CMK (cell line): ENCODE results near the genes ELAC1 and CCDC68.

- RRBS: 94% methylated on average over 3 of the region's 13 CpGs
Measured at GRCh38 chr18:49650291-49650995, 88.6 kb downstream of the LIPG start.

GRCh38 chr18:49723426-49724096 is 89.8 kb downstream of the ACAA2 start:
- RRBS: no CpG with 5 or more reads among the region's 12 CpGs

GRCh38 chr18:49725906-49726606 is 87.3 kb downstream of the ACAA2 start:
- RRBS: no CpG with 5 or more reads among the region's 10 CpGs

GRCh38 chr18:49788350-49789133 is 24.8 kb downstream of the ACAA2 start:
- RRBS: no CpG with 5 or more reads among the region's 6 CpGs

- RRBS: no CpG with 5 or more reads among the region's 4 CpGs
Measured at GRCh38 chr18:49832247-49832708, 18.9 kb upstream of the ACAA2 start.

DNA sequence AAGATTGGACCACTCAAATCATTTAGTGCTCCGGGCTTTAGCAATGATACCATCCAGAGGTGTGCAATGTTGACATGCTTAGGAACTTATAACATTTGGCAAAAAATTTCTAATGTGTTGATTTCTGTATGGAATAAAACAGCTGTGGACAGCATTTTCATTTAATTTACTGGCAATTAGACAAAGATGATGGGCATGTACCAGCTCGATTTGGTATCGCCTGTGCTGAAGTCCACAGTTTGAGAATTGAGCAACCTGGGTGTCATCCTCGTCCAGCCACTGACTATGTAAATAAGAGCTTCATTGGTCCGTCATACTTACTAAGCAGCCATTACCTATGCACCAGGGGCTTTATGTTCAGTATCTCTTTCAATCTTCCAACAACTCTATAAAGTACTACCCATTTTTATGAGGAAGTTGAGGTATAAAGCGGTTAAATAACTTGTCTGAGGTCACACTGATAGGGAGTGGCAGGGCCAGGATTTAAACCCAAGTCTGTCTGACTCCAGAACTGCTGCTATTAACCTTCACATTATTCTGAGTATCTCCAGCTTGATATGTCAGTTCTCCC is 24.6 kb upstream of the ACAA2 start:
- RRBS: no CpG with 5 or more reads among the region's 6 CpGs

DNA sequence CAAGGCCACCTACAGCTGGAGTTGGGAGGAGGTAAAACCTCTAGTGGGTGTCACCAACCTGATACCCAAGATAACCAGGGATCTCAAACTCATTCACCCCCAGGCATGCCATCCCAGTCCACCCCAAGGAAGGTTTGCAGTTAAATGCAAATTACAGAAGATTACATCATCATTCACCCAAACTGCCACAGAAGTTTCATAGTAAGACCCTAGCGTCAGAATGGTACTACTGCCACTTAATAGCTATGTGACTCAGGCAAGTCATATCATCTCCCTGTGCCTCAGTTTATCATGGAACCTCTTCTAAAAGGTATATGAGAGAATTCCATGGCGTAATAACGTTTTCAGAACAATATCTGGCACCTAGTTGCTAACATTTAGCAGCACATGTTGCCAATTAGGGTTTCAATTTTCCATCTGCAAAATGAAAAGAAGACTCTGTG is 111.2 kb downstream of the MYO5B start:
- RRBS: no CpG with 5 or more reads among the region's 3 CpGs

GRCh38 chr18:50267948-50268966 is 2.0 kb upstream of the CFAP53 start:
- RRBS: 97% methylated on average over 19 of the region's 58 CpGs

DNA sequence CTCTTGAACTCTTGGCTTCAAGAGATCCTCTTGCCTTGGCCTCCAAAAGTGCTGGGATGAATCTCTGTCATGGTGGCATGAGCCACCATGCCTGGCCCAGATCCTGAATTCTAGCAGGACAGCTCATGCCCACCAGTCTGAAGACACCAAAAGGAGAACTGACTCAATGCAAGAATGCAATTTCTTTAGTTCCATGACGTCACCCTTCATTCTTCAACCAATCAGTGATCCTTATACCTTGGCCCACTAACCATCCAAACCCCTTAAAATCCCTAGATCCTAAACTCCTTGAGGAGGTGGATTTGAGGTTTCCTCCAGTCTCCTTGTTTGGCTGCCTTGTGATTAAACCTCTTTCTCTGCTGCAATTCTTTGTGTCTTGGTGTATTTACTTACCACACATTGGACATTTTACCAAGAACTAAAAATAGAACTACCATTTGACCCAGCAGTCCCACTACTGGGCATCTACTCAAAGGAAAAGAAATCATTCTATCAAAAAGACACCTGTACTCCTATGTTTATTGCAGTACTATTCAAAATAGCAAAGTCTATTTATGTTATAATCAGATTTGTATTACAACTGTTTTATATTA is 25.8 kb upstream of the CXXC1 start:
- RRBS: no CpG with 5 or more reads among the region's 1 CpG

DNA sequence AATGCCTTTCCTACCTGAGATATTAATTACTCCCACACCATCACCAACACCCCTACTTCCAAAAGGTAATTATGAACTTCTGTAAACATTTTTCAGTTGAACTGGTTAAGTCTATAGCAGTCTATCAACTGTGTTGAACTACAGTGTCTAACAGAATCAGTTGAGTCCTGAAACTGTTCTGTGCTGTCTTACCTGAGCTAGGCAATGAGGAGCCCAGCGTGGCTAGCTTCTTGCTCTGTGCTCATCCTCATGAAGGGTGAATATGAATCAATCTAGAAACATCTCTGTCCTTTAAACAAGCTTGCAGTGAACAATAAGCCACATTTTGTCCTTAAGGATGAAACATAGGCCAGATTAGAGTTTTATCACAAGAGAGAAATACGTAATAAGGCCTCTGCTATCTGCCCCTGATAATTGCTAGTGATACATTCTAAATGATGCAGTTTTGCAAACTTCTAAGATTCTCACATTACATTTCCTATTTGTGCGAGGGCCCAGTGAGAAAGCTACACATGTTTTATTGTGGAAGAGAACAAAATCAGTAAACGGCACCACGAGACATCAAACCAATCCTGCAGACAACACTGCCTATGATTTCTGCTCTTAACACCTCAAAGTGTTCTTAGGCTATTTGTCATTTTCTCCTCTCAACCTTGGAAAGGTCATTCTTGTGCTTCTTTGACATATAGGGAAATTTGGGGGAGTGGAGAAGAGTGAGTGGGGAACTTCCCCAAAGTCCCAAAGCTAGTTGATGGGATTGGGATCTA is 5.5 kb upstream of the MRO start:
- RRBS: no CpG with 5 or more reads among the region's 5 CpGs

- RRBS: under 1% methylated on average over 30 of the region's 88 CpGs
Measured at GRCh38 chr18:50967669-50968831, at the start of gene ELAC1. Gene ELAC1 (plus strand): TSS chr18:50968040.

GRCh38 chr18:51037767-51038516 is 7.9 kb downstream of the SMAD4 start:
- RRBS: no CpG with 5 or more reads among the region's 10 CpGs

DNA sequence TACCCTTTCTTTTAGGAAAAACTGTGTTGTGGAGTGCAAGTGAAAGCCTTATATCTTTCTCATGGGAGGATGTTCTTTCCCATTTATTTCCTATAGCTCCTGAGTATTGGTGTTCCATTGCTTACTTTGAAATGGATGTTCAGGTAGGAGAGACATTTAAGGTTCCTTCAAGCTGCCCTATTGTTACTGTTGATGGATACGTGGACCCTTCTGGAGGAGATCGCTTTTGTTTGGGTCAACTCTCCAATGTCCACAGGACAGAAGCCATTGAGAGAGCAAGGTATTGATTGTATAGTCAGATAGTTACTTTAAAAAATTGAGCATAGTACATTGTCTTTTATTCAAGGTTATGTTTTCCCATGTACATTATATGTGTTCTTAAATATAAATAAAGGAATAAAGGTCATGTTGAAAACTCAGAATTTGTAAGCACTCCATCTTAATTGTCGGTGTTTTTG is 35.3 kb downstream of the SMAD4 start:
- RRBS: no CpG with 5 or more reads among the region's 3 CpGs

DNA sequence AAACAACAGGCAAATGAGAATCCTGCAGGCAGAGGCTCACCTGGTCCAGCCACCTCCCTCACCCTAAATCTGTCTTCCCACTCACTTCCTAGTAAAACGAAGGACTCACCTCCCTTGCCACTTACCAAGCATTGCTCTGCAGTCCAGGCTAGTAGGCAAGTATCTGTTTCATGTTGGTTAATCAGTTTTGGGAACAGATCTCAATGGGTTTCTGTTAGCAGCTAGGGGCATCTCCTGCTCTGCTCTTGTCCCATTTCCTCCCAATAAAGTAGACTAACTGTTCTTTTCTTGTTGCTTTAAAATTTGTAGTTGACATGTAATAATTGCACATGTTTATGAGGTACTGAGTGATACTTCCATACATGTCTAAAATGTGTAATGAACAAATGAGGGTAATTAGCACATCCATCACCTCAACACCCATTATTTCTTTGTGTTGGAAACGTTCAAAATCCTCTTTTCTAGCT is 65.6 kb downstream of the MEX3C start:
- RRBS: no CpG with 5 or more reads among the region's 2 CpGs

DNA sequence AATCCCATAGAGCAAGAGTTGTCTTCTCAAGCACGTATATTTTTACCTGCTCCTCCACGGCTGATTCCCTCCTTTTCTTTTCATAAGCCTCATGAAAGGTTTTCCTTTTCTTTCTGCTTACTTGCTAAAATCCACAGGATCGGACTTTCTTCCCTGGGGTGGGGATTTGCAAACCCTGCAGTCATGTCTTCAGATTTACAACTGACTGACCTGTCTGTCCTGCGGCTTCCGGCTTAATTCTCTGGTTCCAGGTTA is 66.3 kb upstream of the DCC start:
- RRBS: no CpG with 5 or more reads among the region's 5 CpGs

DNA sequence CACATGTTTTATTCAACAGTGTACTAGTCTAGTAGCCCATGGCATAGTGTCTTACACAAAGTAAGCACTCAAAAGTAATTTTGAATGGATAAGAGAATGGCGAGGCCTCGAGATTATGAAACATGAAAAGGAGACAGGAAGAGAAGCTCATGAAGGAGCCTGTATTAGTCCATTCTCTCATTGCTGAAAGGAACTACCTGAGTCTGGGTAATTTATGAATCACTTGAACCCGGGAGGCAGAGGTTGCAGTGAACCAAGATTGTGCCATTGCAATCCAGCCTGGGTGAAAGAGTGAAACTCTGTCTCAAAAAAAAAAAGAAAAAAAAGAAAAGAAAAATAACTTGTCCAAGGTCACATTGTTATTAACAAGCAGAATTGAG is 83.6 kb downstream of the DYNAP start:
- RRBS: no CpG with 5 or more reads among the region's 3 CpGs

DNA sequence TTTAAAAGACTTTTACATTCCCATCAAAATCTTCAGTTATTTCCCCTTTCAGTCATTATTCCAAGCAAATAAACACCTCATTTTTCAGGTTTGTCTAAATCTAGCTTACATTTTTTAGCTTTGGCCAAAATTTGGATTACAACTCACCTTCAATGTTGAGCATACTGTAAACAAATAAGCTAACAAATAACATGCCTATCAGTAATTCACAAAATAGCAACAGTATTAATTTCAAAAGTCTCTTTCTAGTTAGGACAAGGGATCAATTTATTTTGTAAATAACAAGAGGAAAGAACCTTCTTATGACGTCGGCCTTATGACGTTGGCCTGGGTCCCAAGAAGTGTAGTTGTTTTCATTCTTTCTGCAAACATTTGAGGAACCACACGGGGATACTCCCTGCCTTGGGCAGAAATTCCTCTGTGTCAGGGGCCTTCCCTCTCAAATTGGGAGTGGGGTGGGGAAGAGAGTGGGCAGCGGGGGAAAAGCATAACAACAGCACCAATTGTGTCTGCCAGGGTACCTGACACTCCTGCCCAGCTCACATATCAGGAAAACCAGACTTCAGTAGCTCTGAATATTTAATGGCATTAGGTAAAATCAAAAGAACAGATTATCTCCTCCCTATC is 1.3 kb downstream of the CCDC68 start:
- RRBS: no CpG with 5 or more reads among the region's 5 CpGs

DNA sequence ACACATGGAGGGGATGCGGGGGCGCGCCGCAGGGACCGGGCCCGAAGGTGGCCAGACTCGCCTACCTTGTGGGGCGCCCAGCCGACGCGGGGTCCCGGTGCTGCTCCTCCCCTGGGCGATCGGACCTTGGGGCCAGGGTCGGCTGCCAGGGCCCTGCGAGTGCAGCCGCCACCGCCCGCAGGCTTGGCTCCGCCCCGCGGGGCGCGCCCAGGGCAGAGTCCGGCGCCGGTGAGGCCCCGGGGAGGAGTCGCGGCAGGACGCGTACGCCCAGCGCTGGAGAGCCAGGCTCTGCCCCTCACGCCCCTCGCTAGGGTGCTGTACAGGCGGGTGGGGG is at the start of gene CCDC68:
TSS of gene CCDC68 (minus strand) at position 191 of the 334 bp plus-strand sequence.
- RRBS: 98% methylated on average over 8 of the region's 37 CpGs

DNA sequence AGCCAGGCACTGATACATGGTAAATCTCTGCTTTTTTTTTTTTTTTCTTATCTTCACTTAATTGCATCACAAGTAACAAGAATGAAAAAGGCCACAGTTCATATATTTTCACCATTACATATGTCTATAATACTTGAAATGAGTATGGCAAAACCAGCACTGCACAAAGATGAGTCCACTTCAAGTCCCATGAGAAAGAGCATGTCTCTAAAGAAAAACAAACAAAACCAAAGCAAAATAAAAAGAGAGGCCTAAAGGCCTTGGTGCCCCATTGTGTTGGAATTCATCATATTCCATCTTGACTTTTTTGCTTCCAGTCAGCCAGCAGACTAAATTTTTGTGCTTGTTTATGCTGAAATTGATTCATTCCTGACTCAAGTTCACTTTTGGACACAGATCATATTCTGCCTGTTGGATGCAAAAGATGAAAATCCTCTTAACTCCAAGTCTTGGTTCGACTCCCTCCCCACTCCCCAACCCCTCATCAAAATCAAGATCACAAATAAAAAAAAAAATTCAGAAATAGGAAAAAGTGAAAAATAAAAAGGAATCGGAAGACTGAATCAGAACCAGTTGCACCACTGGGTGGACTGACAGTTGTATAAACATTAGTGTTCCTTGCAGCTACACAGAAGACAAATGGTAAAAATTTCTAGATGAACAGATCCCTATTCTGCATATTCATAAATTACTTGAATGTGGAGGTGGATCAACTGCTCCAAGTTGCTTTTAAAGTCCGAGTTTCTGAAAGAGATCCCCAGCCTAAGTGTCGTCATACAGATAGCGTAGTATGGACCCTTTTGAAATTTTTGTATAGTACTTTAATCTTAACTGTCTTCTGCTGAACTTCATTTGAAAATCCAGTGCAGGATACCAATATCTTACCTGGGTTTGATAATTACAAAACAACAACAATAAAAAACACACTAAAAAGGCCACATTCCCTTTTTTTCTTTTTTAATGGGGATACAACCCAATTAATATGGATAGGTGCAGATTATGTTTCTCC is 265.2 kb upstream of the CCDC68 start:
- RRBS: no CpG with 5 or more reads among the region's 5 CpGs

GRCh38 chr18:55275316-55275934 is 312.6 kb downstream of the TCF4 start:
- RRBS: no CpG with 5 or more reads among the region's 4 CpGs